ENCODE results near the gene STUM.

DNA sequence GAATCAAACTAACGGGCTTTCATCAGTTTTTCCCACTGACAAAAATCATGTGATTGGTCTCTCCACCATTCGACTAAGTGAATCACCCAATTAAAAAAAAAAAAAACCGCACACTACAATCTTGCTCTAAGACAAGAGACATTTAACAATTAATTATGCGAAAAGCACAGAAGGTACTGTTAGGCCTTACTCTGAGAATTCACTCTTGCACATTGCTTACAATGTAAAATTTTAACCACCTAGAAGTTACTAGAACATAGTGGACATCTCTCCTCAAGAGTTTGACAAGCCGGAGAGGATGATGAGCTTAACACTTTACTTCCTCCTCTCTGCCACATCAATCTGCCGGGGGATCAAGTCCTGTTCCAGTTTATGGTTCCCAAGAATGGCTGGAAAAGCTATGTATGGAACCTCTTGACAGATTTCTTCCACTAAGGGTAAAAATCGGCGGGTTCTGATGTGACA lies 980 bp downstream of the ACBD3 start:
- RRBS = 4% methylated on average over 1 of the region's 8 CpGs

- RRBS = 0% methylated on average over 1 of the region's 39 CpGs
Observed at GRCh38 chr1:226309603-226310449, 862 bp upstream of the LIN9 start.

DNA sequence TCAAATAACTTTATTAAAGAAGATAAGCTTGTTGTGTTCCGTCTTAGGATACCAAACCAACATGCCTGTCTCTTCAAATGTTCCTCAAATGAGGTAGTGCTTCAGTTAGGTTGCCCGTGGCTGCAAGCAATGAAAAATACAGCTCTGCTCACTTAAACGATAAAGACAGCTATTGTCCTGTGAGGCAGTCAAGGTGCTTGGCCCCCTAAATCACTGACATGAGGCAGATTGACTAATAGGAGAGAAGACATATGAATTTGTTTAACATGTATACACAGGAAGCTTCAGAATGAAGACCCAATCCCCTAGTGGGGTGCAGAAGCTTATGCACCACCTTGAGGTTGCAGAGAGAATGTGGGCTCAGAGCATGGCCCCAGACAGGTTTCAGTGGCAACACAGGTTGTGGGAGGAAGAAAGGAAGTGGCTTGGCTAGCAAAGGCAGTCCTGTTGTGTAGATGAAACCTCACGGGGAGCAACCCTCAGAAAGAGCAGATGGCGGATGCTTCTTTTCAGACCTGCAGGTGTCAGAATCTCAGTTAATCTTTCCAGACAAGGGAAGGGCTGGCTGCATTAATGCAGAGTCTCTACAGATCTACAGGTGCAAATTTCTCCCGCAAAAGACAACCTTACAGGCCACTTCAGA lies 37.0 kb upstream of the PARP1 start:
- RRBS = no CpG with 5 or more reads among the region's 6 CpGs

- RRBS = 2% methylated on average over 44 of the region's 103 CpGs
Observed at GRCh38 chr1:226548172-226549220, at the start of gene STUM. Gene STUM, plus strand, starts transcription at chr1:226548764.

GRCh38 chr1:226656205-226656935 lies 82.7 kb downstream of the ITPKB start:
- RRBS = 36% methylated on average over 2 of the region's 11 CpGs

DNA sequence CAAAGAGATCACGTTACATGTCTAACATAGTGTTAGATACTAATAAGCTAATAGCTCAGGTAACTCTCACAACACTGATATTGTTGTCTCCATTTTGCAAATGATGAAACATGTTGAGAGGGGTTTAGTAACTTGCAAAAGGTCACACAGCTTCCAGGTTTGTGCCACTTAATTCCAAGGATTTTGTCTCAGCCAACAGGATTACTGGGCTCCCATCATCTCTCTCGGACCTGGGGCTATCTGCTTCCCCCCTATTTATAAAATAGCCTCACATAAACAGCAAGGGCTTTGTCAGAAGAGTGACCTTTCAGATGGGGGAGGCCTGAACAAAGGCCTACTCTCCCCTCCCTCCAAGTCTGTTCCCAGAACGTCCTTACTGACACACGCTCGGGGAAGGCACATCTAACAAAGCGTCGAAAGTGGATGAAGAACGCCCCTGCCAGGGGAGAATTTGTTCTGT lies 81.4 kb downstream of the ITPKB start:
- RRBS = no CpG with 5 or more reads among the region's 8 CpGs

GRCh38 chr1:226678479-226679208 lies 60.4 kb downstream of the ITPKB start:
- RRBS = no CpG with 5 or more reads among the region's 9 CpGs

GRCh38 chr1:226688260-226688848 lies 50.7 kb downstream of the ITPKB start:
- RRBS = no CpG with 5 or more reads among the region's 7 CpGs

GRCh38 chr1:226697751-226698351 lies 41.2 kb downstream of the ITPKB start:
- RRBS = 60% methylated on average over 2 of the region's 4 CpGs

- RRBS = no CpG with 5 or more reads among the region's 5 CpGs
Observed at GRCh38 chr1:226739600-226740505, 771 bp upstream of the ITPKB start.

GRCh38 chr1:226806862-226807467 lies 63.5 kb upstream of the PSEN2 start:
- RRBS = no CpG with 5 or more reads among the region's 1 CpG

DNA sequence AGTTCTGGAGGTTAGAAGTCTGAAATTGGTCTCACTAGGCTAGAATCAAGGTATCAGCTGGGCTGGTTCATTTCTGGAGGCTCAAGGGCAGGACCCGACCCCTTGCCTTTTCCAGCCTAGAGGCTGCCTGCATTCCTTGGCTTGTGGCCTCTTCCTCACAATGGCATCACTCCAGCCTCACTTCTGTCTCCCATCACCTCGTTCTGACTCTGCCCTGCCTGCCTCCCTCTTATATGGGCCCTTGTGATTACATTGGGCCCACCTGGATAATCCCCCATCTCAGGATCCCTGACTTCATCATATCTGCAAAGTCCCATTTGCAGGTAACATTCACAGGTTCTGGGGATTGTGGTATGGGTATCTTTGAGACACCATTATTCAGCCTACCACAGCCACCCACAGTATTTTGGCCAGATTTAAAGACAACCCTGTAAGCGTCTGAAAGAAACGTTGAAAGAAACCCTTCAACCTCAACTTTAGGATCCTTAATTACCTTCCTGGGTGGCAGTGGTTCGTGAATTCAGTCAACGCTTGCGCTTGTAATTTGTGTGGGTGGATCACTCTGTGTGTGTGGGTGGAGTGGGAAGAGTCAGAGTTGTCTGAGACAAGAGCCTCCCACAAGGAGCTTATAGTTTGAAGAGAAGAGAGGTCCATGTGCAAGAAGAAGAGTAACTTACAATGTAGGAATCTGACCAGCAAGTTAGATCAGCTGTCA lies 8.2 kb downstream of the COQ8A start:
- RRBS = no CpG with 5 or more reads among the region's 7 CpGs

GRCh38 chr1:226986363-226986794 lies 46.3 kb downstream of the COQ8A start:
- RRBS = 100% methylated on average over 2 of the region's 19 CpGs

- RRBS = no CpG with 5 or more reads among the region's 23 CpGs
Observed at GRCh38 chr1:226986795-226987687, 46.9 kb downstream of the COQ8A start.

GRCh38 chr1:226988019-226988694 lies 48.1 kb downstream of the COQ8A start:
- RRBS = no CpG with 5 or more reads among the region's 11 CpGs

DNA sequence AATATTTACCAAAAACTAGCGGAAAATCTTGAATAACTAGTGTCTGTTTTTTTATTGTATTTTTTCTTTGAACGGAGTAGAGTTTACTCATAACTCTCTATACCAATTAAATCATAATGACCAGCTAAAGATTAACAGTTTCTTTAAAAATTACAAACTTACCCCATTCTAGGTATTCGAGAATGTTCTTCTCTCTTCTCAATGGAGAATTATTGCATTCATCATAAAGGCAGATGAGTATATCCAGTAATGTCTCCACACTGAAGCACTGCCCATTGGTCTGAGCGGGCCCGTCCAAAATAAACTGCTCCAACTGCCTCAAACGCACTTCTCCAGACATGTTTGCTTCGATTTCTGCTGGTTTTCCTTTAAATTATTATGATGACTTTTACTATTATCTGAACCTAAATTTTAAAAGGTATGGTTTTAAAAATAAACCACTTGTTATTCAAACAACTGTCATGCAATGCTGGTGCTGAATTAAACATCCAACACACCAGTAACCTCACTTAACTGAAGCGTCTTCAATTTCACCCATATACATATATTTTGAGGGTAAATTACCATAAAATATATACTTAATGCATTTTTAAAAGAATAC lies 1.3 kb downstream of the CDC42BPA start:
- RRBS = no CpG with 5 or more reads among the region's 8 CpGs

- RRBS = no CpG with 5 or more reads among the region's 17 CpGs
Observed at GRCh38 chr1:227558844-227559408, 4.4 kb upstream of the ZNF678 start.

- RRBS = 1% methylated on average over 11 of the region's 53 CpGs
Observed at GRCh38 chr1:227728310-227729484, 6.4 kb downstream of the JMJD4 start.

GRCh38 chr1:227759259-227760108 lies 24.2 kb downstream of the SNAP47 start:
- RRBS = no CpG with 5 or more reads among the region's 20 CpGs

- RRBS = no CpG with 5 or more reads among the region's 7 CpGs
Observed at GRCh38 chr1:228001762-228002115, 5.1 kb upstream of the WNT3A start.

All from hTERT-HM (cell line).